Skeletal muscle cell (primary cell): Measurements from ENCODE around the gene OXCT2.

- RRBS, result no CpG with 5 or more reads among the region's 4 CpGs
Measured at GRCh38 chr1:39089913-39090582, 63.9 kb downstream of the NDUFS5 start.

GRCh38 chr1:39103634-39104331, 77.6 kb downstream of the NDUFS5 start:
- RRBS, result no CpG with 5 or more reads among the region's 7 CpGs

- RRBS, result 2% methylated on average over 18 of the region's 38 CpGs
Measured at GRCh38 chr1:39104615-39105191, 78.6 kb downstream of the NDUFS5 start.

DNA sequence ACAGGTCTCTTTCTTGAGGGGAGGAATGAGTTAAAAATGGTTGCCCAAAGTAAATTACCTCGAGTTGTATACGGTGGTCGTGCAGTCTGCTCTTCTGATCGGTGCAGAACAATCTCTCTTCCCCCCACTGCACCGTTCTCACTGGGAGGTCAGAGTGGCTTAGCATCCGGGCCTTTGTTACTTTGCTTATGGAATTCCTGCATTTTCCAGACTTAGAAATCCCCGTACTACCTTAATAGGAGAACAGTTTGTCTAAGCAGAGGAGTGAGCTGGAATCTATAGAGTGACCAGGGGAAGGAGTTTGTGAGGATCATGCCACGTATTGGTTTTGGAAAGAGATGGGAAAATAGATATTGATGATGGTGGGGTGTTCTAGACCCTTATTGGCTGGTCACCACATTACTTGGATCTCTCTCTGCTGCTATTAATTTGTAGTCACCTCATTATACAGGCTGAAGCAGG, 81.3 kb downstream of the NDUFS5 start:
- RRBS, result no CpG with 5 or more reads among the region's 8 CpGs

GRCh38 chr1:39131961-39132841, 72.3 kb upstream of the MACF1 start:
- RRBS, result no CpG with 5 or more reads among the region's 4 CpGs

- RRBS, result no CpG with 5 or more reads among the region's 9 CpGs
Measured at GRCh38 chr1:39215010-39215598, 10.6 kb downstream of the MACF1 start.

- RRBS, result no CpG with 5 or more reads among the region's 8 CpGs
Measured at GRCh38 chr1:39317039-39317510, 112.6 kb downstream of the MACF1 start.

DNA sequence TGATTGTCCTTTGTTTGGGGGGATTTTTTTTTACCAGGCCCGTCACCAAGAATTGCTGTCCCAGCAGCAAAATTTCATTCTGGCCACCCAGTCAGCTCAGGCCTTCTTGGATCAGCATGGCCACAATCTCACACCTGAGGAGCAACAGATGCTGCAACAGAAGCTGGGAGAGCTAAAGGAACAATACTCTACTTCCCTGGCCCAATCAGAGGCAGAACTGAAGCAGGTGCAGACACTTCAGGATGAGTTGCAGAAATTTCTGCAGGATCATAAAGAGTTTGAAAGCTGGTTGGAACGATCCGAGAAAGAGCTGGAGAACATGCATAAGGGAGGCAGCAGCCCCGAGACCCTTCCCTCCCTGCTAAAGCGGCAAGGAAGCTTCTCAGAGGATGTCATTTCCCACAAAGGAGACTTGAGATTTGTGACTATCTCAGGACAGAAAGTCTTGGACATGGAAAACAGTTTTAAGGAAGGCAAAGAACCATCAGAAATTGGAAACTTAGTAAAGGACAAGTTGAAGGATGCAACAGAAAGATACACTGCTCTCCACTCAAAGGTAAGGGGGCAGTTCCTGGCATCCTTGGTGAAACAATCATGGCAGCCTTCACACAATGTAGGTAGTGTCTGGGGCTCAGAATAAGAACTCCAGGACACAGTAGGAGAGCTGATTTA, 134.0 kb upstream of the BMP8A start:
- RRBS, result no CpG with 5 or more reads among the region's 5 CpGs

DNA sequence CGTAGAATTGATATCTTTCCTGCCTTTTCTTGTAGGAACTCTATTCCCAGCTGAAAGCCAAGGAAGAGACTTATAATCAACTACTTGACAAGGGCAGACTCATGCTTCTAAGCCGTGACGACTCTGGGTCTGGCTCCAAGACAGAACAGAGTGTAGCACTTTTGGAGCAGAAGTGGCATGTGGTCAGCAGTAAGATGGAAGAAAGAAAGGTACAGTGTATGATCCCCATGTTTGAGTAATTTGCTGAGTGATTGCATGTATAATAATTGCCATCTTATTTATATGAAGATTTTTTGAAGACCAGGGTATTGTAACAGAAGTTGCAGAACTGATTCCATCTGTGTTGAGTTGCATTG, 46.8 kb upstream of the BMP8A start:
- RRBS, result no CpG with 5 or more reads among the region's 3 CpGs

DNA sequence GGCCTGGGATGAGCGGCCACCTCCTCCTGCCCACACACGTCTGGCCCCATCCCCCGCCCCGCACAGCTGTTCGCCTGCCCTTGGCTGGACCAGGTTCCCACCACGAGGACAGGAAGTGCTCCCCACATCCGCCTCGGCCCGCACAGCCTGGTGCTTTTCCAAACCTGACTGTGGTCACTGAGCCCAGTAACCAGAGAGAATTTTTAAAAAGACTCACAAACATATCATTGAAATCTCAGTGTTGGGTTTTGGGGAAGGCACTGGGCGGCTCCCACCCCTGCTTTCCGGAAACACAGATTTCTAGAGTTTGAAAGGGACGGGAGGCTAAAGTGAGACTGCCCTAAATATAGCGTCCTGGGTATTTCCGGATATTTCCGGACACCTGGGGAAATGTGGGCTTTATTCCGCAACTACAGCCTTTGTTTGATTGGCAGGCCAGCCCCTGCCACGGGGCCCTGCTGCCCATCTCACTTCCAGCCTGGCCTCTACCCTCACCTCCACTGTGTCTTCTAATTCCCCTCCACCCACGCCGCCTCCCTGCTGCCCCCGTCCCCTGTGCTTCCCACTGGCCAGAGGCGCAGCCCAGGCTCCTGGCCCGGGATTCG, 18.2 kb downstream of the BMP8A start:
- RRBS, result 73% methylated on average over 2 of the region's 23 CpGs

DNA sequence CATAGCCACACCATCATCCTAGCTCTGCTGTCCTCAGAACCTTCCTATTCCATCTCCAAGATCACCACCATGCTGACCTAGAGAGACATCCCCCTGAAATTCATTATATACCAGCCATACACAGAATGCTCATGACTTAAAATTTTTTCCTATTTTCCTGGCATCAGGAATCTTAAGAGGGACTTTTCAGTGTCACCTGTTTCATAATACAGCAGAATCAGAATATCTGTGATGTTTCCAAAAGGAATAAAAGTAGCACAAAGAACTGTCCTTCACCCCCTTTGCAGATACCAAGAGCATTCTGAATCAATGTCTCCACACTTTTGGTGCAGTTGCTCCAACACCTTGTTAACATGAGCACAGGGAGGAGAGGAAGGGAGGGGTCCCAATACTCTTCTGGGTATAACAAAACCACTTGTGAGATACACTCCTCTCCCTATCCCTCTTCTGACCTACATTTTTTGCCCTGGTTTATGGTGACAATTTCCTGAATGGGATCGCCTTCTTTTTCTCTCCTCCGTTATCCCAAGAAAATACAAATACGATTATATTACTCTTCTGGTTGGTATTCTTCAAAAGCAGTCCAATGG, 18.1 kb downstream of the PABPC4 start:
- RRBS, result no CpG with 5 or more reads among the region's 3 CpGs

DNA sequence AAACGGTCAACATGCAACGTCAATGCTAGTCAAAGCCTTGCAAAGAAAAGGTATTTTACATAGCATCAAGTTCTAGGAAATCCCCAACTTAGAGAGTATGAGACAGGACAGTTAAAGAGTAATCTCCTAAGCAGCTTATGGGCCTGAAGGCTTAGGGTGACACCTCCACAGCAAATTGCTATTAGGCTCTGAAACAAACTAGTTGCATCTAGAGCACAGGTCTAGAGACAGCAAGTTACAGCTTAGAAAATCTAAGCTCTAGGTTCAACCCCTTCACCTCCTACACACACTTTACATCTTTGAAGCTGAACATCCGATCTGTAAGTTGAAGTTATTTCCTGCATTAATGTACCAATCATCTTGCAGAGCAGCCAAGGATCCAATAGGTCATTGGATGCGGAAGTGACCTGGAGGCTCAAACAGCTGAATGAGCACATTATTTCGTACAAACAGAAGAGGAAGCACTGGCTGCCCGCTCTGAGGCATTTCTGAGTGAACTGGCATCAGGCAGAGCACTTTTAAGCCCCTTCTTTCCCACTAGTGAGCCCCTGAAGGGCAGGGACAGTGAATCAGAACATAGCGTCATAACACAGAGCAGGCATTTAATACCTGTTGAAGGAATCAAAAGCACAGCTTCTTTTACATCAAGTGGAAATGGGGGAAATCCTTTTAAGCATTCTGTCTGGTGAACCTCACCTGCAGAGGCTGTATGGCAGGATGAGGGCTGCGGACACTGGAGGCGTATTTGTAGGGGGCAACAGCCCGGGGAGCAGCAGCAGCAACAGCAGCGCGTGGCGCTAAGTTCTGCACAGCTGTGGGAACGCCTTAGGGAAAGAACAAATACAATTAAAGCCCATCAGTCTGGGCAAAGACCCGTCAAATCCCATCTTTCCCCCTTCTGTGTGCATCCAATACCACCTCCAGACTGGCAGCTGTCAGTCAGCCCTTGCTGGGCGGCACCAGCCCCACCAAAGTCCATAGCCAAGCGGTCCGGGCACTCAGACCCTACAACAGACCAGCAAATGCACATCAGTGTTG, 13.4 kb downstream of the PABPC4 start:
- RRBS, result no CpG with 5 or more reads among the region's 18 CpGs

- RRBS, result no CpG with 5 or more reads among the region's 6 CpGs
Measured at GRCh38 chr1:39566288-39567261, 10.0 kb downstream of the PABPC4 start.

DNA sequence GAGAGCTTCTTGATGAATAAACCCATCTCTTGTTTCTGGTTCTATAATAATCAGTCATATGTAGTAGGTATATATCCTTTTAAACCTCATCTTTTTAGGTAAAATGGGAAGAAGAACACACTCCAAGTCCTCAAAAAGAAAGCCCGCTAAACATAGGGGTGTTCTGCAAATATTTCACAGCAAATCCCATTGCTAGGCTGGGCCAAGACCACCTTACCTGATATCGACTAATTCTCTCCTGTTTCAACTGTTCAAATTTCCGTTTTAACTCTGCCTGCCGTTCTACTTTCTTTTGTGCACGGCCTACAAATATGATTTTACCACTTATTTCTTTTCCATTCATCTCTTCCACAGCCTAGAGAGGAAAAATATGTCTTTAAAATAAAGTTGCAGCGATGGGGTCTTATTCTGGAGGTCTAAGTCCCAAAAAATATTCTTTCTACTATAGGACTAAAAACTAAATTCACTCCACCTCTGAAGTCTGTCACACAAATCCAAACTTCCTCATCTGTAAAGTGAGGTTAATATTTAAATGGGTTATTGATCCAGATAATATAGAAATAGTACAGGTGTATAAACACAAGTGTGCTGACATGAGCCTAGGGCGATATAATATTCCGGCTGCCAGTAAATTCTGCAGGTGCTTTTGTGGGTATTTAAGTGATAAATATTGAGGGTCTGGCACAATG, 7.9 kb downstream of the PABPC4 start:
- RRBS, result no CpG with 5 or more reads among the region's 8 CpGs

- RRBS, result no CpG with 5 or more reads among the region's 6 CpGs
Measured at GRCh38 chr1:39570220-39571020, 6.2 kb downstream of the PABPC4 start.

GRCh38 chr1:39645972-39647412, 7.0 kb upstream of the HEYL start:
- RRBS, result no CpG with 5 or more reads among the region's 18 CpGs

- RRBS, result 4% methylated on average over 3 of the region's 46 CpGs
Measured at GRCh38 chr1:39771171-39771679, at the start of gene OXCT2. Gene OXCT2 (minus strand): TSS chr1:39771348.

DNA sequence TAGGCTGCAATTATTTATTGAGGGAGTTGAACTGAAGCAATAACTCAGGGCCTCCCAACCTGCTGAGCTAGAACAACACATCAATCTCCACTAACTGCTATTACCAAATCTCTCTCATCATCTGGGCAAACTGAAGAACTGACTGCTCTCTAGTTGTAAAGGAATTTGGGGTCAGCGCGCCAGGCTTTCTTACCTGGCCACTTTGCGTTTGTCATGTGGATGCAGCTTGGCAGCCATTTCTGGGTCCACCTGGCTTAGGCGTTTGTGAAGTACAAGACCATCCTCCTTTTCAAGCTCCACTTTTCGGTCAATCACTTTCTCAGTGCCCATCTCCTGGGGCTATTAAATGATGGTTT, 30.8 kb downstream of the TRIT1 start:
- RRBS, result no CpG with 5 or more reads among the region's 5 CpGs

GRCh38 chr1:39896550-39897595, 4.8 kb downstream of the MYCL start:
- RRBS, result no CpG with 5 or more reads among the region's 13 CpGs

GRCh38 chr1:39936634-39937169, 18.2 kb upstream of the MFSD2A start:
- RRBS, result no CpG with 5 or more reads among the region's 5 CpGs